ENCODE measurements around a stretch of chr4.

DNA sequence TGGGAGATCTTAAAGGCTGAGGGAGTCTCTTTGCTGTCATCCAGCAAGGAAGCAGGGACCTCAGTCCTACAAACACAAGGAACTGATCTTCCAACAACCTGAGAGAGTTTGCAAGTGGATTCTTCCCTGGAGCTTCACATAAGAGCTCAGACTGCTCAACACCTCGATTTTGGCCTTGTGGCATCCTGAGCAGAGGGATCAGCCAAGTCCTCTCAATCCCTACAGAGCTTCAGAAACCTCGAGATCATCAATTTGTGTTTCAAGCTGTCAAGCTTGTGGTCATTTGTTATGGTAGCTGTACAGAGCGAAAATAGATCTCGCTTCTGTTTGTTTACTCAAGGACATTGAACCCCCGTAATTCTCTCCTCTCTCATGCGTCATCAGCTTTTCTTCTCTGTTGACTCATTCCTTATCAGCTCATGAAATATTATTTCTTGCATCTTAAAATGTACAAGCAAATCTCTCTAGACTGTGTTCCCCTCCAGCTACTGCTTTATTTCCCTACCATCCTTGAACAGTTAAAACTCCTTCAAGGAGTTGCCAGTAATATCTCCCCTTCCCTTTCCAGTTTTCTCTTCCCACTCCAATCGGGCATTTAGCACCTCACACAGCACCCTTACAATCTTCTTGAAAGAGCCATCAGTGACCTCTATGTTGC is 106.1 kb upstream of the FAT1 start:
- CAGE, long polyA plus RNA: no peak
- RRBS: no CpG with 5 or more reads among the region's 7 CpGs

DNA sequence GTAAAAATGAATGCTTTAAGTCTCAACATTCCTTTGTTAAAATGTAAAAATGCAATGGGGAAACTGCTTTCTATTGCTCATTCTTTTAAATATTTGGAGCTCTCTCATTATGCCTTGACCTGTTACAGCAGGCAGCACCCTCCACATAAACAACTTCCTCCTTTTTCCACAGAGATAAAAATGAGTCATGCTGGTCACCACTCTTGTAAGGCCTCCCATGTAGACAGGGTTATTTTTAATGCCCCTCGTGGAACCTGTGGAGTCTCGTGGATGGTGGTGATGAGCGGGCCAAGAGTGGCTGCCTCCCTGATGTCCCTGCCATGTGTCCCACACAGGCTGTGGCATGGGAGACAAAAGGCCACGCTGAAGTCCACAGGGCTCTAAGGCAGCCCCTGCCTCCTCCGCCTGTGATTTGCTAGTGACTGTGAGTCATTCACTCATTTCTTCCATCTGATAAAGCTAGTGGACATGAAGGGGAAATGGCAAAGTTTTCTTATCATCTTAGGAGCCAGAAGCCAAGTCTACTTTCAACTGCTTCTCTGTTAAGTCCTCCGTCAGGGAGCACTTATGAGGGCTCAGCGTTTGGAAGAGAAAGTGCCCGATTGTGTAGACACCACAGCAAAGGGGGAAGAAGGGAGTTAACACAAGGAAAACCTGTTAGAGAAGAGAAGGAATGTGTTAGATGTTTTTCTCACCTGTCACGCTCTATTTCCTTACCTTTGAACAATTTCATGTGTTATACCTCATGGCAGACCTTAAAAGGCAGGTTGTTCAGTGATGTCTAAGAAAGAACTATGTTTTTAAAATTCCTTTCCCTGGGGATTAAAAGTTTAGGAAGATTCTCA is 121.6 kb upstream of the FAT1 start:
- CAGE, long polyA plus RNA: no peak
- RRBS: no CpG with 5 or more reads among the region's 9 CpGs

GRCh38 chr4:187255611-187255940 is 531.9 kb upstream of the FAT1 start:
- CAGE, long polyA plus RNA: no peak
- RRBS: no CpG with 5 or more reads among the region's 1 CpG

GRCh38 chr4:189004516-189004756 is 865.2 kb downstream of the TRIML1 start:
- CAGE, long polyA plus RNA: no peak
- RRBS: no CpG with 5 or more reads among the region's 3 CpGs

DNA sequence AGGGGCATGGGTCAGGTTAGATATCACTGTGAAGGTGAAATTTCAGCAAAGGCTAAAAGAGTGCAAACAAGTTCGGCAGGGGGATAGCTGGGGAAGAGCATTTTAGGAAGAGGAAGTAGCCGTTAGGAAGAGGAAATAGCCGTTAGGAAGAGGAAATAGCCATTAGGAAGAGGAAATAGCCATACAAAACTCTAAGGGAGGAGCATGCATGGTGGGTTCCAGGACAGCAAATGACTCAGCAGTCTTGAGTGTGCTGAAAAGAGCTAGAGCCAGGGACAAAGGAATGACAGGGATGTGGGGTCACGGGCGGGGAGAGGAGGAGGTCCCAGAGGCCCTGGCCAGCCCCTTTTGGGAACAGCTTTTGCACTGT is 882.5 kb downstream of the TRIML1 start:
- CAGE, long polyA plus RNA: no peak
- RRBS: no CpG with 5 or more reads among the region's 5 CpGs

- CAGE, long polyA plus RNA: no peak
- RRBS: no CpG with 5 or more reads among the region's 31 CpGs
These were observed 218.3 kb upstream of the FRG1 start for GRCh38 chr4:189722012-189723079.

DNA sequence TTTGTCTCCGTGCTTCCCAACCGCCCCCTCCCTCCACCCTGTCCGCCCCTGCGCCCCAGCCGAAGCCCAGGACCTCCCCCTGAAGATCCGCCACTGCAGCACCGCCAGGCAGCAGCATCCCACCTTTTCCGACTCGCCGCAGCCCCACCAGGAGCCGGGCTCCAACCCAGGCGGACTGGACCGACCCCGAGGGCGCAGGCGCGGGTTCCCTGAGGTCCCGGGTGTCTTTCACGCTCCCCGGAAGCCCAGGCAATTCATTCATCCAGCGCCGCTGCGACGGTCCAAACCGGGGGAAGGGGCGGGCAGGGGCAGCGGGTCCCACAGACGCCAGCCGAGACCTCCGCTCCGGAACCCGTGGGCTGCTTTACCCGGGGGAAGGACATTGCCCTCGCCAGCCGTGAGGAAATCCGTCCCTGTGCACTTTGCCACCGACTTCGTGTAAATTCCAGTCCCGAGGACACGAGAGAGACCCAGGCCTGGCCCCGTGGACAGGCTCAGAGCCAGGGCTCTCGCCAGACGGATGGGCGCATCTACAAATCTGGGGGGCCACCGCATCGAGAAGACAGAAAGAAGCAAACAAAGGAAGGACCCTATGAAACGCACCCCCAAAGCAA is 11.7 kb downstream of the FRG2 start:
- CAGE, long polyA plus RNA: no peak
- RRBS: 6% methylated on average over 15 of the region's 47 CpGs